Left lung (tissue), 1 donor: ENCODE results near the genes SART3, ACACB, KCTD10 and MMAB.

DNA sequence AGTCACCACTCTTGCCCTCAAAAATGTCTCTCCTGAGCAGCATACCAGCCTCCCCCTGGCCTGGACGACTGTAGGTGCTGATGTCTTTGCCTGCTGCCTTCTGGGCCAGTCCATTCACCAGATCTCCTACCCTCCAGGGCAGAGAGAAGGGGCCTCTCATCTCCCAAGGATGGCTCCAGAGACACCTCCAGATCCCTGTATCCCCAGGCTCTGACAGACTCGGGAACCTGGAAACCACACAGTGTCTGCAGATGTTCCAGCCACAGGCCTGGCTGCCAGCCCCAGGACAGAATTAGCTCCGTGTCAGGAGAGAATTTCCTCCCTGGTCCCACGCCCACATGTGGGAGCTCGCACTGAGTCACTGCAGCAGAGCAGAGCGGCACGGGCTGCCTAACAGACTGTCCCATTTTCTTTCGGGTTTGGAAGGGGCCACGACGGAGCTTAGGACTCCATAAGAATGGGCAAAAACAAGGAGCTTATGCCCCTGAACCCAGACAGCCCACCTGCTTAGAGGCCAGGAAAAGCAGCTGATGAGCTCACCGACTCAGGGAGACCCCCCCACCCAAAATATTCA is 33.6 kb downstream of the CMKLR1 start:
- PRO-cap, result bidirectional peak, plus-strand start at position 411 of the sequence, minus-strand start at position 271 of the sequence

DNA sequence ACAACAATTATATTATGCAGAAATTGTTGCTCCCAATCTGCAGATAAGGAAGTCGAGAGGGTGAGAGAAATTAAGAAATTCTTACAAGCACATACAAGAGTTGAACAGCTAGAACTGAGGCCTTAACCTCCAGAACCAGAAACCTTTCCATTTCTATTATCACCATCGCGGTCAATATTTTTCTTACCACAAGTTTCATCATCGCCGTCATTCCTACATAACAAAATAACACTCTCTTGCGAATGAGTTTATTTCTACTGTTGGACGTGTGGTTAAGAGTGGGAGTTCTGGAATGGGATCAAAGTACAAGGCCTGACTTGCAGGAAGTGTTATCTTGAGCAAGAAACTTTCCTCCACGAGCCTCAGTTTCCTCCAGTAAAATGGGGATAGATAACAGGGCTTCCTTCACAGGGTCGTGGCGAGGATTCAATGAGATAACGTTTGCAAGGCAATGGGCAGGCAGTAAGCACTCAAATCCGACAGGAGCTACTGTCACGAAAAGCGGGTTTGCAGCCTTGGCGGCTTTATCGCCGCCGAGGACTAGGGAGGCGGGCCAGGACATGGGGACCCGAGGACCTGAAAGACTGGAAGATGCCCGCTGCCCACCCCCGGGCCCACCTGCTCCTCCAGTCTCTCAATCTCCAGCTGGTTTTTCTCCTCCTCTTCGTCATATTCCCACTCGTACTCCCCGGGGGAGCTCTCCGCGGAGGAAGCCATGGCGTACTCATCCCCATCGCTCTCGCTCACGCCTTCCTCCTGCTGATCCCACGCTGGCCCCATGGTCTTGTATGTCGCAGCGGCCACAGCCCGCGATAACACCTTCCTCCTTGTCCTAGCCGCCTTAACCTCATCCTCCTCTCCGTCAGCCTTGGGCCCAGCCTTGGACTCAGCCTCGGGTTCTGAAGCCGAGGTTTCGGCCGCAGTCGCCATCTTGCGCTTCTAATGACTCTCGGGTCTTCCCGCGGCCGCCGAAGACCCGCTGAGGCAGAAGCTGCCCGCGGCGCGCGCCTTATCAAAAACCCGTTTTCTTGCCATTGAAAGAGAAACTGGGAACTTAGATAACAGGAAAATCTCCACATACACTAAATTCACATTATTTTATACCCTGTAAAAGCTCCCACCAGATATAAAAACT is at the start of gene SART3:
SART3 (minus strand) TSS at position 949 of the 1,135 bp plus-strand sequence.
- PRO-cap, result bidirectional peak, plus-strand start outside the sequence, minus-strand start at position 928 of the sequence

DNA sequence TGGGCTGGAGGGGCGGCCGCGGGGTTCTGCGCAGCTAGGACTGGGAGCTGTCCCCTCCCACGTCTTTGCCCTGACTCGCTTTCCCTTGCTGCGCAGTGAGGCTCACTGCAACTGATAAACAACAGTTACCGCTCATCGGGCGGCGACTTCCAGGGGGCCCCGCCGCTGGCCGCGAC is 275 bp downstream of the ISCU start:
- PRO-cap, result bidirectional peak, plus-strand start at position 137 of the sequence, minus-strand start at position 87 of the sequence

DNA sequence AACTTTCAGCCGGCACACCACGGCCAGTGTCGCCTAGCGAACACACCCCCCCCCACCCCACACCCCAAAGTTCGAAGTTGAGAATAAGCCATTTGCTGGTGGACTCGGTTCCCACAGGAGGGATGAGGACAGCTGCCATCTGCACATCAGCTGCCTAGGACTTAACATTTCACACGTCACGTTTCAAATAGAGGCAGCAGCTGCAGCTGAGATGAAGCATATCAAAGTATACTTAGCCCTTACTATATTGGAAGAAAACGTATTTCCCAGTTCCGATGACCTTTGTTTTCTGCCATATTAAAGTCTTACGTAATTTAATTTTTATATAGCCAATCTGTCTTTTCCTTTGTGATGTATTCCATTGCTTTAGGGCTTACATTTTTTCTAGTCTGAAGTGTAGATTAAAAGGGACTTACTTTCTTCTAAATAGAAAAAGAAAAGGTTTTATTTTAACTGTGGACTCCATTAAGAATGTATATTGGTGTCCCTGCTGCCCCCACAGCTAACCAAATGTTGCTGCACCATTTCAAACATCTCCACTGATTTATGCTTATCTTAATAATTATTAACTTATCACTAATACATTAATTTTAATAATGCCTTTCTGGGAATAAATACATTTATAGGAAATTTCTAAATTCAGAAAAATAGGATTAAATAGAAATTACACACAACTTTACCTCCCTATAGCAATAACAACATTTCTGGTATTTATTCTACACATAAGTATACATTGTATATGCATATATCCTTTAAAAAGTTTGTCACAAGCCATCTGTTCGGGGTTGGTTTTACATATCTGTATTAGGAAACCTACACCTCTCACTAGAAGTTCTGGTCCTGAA is 9.1 kb upstream of the SELPLG start:
- PRO-cap, result no peak

GRCh38 chr12:108646789-108647742 is 13.4 kb upstream of the SELPLG start:
- PRO-cap, result no peak

DNA sequence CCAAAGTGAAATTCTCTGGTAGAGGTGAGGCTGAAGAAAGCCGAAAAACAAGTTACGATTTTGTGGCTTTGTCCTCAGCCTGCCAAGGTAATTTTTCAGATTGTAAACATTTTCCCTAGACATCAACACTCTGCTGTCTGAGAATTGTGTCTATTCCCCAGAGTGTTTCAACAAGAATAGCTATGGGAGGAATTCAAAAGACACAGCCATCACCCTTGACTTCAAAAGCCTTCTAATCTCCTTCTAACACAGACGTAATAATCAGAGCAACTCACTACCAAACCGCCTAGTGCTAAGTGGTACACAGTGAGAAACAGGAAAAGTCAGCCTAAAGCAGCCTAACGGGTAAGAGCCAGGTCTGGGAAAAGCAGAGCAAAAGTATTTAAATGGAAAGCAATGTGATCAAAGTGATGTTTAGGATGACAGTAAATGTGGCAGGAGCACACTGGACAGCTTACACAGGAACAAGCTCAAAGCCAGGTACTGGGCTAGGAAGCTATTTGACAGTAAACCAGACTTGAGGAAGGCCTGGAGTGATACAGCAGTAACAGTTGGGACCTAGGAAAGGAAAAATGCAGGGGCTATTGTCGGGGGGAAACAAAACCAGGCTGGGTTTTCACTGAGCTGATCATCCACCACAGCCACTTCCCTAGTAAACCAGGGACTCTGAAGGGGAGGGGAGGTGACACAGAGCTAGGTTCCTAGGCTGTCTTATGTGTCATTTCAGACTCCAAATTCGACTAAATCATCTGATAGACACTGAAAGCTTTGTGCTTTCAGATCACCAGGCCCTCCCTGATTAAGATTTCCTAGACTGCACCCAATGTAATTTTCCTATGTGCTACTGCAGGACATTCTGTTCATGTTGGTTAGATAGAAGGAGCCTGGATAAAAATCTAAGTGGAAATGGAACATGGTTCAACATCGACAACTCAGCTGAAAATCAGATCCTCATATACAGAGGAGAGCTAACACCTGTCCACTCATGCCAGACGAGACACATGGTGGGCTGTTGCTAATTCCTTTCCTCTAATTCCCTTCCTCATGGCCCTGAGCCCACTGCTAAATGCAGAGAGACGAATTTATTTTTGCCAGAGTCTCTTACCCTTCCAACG is 29.3 kb downstream of the CORO1C start:
- PRO-cap, result no peak

- PRO-cap, result no peak
These were observed 2.0 kb downstream of the CORO1C start for GRCh38 chr12:108729425-108729634.

GRCh38 chr12:108821798-108822335 is 35.5 kb downstream of the SSH1 start:
- PRO-cap, result no peak

- PRO-cap, result no peak
These were observed 16.8 kb downstream of the SSH1 start for GRCh38 chr12:108840684-108840979.

GRCh38 chr12:108850798-108851731 is 6.3 kb downstream of the SSH1 start:
- PRO-cap, result no peak

GRCh38 chr12:109085680-109086379 is 7.4 kb downstream of the ALKBH2 start:
- PRO-cap, result no peak

DNA sequence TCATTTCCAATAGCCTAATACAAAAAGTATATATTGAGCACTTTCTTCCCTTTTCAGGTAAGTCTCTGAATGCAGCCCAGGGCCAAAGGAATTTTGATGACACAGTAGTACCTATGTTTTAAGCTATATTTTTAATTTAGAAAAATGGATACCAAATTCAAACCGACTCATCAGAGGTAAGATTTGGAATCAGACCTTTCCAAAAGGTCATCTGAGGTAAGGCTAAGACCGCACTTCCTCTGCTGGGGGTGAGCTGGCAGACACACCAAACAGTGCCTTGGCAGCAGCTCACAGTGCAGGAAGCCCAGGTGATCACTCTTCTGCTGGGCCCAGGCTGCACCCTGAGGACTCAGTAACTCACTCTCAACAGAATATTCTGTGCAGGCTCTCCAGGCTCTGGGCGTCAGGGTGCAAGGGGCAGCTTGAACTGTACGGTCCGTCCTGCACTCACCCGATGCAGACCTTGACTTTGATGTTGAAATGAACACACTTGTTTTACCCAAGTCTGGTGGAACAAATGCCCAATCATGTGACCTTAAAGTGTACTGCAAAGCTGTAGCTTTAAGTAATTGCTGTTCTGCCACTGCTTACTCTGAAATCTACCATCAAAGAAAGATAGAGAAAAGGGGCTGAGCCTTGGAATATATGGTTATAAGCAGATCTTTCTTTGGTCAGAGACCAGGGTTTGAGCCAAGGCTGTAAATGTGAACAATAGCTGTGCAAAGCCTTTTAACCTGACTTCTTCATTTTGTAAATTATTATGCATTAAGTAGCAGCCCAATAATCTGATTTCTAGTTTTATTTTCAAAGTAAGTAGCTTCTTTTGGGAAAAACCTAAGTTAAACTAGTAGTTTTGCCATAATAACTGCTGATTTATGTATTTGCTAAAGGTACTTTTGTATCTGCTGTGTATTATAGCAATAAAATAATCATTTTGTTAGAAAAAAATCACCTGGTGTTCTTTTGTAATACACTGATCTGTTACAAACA is 5.9 kb downstream of the ALKBH2 start:
- PRO-cap, result no peak

GRCh38 chr12:109091800-109092321 is 1.4 kb downstream of the ALKBH2 start:
- PRO-cap, result no peak

DNA sequence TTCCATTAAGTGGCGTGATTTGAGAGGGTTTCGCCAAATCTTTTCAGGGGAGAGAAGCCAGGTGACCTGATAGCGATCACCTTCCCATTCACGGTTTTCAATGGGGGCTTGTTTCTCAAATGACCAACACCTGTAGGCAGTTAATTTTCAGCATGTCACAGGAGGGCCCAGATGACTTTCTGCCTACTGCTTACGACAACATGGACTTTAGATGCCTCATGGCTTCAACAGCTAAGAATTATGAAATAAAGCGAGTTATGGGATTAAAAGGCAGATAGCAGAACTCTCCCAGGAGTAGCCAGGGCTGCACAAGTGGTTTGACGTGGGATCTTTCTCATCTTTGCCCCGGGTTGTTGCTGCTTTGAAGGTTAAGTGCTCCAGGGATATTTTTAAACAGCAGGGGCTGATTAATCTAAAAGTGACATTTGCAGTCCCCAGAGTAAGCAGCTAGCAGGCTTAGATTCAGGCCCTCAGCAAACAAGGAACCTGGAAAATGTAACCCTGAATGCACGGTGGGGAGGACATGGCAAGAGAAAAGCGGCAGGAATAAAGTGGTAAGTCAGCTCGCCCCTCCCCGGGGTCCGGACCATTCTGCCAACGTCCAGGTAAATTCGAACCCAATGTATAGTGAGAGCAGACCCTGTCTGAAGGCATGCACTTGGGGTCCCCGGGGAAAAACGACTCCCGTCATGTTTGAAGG is at the start of gene ACACB:
ACACB (plus strand) TSS at position 437 of the 700 bp plus-strand sequence.
- PRO-cap, result no peak

- PRO-cap, result unidirectional peak, minus-strand start at chr12:109266383
These were observed 42.8 kb downstream of the FOXN4 start for GRCh38 chr12:109266227-109266653.

DNA sequence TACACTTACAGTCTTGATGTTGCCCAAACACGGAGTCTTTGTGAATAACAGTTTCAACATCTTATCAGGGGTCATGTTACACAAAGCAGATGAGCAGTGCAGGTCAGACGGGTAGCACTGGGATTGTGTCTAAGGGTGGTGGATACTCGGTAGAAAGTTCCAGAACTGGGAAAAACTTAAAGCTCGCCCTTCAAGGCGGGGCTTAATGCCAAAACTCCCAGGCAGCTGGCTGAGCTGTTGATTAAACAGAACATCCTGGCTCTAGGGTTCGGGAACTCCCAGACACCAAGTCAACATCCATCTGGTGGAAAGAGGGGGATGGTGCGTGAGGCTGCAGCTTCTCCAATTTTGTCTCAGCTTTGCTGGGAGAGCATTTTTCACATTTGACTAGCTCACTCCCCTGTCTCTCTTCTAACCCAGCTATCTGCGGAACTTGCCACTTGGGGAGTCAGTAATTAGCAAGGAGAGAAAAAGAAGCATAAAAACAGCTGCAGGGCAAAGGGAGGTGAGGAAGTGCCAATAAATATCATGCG is 31.0 kb downstream of the FOXN4 start:
- PRO-cap, result no peak

GRCh38 chr12:109461024-109461472 is 16.1 kb downstream of the KCTD10 start:
- PRO-cap, result bidirectional peak, plus-strand start at chr12:109461381, minus-strand start at chr12:109461320

DNA sequence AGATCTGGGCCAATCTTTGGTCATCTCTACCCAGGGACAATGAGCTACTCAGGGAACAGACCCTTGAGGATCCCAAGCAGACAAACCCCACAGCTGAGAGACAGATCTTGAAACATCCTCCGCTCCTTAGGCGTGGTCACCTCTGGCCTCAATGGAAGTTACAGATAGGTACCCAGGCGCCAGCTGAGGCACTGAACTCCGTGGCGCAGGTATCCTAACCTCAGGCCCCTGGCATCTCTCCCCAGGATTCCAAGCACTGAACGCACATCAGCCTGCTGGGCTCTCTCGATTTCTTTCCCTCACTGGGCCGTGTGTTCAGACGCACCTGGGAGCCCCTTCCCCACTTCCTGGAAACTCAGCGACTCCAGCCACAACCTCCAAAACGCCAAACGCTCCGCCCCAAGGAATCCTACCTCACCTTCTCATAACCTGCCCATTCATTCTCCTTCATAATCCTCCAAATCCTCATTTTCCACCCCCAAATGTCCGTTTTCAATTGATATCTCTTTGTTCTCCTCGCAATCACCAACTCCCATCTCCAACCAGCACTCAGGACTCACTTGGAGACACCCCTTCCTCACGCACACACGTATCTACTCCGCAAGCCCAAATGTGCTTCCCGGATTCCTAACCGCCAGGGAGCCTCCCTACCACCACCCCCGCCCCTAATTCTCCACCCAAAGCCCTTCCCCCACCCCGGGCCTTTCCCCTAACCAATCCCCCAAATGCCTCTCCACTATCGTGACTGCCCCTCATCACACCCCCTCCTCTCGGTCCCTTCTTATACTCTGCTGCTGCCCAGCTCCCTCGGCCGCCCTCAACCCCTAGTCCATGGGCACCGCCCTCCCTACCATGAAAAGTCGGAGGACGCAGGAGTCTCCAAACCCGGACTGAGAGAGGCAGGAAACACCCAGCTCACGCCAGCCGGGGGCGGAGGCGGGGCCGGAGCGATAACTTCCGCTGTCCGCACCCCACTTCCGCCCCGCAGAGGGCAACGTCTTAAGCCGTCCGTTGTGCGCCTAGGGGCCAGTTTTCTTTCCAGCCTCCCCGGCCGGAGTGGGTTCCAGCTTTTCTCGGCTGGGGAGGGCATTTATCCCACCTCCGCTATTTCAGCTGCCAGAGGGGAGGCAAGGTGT is at the start of gene KCTD10:
KCTD10 (minus strand) TSS at position 892 of the 1,136 bp plus-strand sequence.
- PRO-cap, result bidirectional peak, plus-strand start outside the sequence, minus-strand start at position 892 of the sequence

- PRO-cap, result unidirectional peak, plus-strand start at chr12:109489423
These were observed 11.7 kb downstream of the UBE3B start for GRCh38 chr12:109489161-109489563.

DNA sequence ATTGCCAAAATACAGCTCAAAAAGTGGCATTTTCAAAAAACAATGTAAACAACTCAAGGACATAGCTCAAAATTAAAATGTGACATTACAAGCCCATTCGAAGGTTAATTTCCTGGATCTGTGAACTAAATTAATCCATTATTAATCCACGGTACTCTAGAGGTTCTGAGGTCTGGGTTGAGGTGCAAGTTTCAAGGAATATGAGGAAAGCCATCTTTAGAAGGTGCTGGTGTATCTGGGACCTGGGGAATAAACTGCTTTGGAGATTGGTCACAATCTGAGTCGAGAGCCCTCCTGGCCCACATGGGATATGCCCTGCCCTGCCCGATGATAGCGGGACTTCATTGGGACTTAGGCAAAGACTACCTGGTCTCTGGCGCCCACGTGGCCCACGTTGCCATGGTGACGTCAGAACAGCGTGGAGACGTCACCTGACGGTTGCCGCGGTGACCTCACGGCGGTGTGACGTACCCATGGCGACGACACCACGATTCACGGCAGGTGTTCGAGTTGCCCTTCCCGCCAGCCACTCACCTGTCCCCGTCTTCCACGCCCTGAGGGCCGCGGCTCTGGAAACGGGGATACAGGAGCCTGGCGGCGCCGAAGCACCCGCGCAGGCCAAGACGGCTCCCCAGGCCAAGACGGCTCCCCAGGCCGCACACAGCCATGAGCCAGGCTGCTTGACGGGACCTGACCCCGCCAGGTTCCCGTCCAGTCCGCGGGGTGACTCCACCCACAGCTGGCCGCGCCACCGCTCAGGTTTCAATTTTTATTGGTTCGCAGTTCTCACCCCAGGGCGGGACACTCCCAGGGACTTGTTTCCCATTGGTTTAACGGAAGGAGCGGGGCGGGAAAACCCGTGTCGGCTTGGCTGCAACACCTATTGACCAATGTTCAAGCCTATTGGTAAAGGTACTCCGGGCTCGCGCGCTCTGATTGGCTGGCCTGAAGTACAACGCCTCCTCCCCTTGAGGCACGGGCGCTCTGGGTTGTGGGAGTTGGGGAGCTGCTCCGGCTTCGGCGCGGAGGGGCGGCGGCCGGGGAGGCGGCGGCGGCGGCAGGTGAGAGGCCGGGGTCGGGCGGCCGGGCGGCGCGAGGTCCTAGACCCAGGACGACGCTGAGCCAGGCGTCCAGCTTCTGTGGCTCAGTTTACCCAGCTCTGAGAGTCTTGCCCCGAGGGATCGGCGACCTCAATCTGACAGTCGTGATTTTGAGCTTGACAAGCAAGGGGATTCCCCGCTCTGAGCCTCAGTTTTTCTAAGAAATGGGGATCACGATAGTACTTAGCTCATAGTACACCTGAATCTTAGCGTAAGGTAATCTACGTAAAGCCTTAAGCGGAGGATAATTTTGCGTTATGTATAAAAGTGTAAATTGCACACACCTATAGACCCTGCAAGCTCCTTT is at the start of gene MMAB:
MMAB (minus strand) TSS at position 692 of the 1,407 bp plus-strand sequence.
- PRO-cap, result bidirectional peak, plus-strand start at position 455 of the sequence, minus-strand start at position 349 of the sequence; bidirectional peak, plus-strand start at position 982 of the sequence, minus-strand start at position 741 of the sequence